Airway epithelial cell (primary cell): ENCODE data around the genes MYO1B and NABP1.

GRCh38 chr2:190472052-190472874, 62.3 kb downstream of the NEMP2 start:
- RAMPAGE, long total RNA = no peak

DNA sequence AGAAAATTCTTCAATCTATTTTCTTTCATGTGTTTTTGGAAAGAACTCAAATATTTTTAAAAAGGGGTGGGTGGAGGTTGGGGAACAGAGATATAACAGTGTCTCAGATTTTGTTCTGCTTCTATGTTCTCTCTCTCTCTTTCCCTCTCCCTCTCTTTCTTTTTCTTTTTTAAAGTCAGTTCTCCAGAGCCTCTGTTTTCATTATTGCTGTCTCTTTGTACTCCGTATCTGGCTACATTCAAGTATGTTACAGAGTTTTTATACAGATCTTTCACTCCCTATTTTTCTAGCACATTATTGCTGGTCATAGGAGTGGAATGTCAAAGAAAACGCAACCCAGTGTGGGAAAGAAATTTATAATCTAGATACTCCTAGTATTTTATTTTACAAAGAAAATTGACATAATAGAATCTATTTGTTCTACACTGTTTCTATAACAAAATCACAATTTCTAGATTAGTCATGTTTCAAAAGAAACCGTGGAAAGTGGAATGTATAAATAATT, 11.2 kb upstream of the NEMP2 start:
- RAMPAGE, long total RNA = no peak

DNA sequence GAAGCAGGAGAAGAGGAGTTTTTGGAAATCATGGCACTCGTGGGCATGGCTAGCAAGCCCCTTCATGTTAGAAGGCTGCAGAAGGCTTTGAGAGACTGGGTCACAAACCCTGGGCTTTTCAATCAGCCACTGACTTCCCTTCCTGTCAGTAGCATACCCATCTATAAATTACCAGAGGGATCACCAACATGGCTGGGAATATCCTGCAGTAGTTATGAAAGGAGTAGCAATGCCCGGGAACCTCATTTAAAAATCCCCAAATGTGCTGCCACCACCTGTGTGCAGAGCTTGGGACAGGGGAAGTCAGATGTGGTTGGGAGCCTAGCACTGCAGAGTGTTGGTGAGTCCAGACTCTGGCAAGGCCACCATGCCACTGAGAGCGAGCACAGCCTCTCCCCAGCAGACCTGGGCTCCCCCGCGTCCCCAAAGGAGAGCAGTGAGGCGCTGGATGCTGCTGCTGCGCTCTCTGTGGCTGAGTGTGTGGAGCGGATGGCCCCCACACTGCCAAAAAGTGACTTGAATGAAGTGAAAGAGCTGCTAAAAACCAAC, 10.5 kb downstream of the NAB1 start:
- RAMPAGE, long total RNA = no peak

DNA sequence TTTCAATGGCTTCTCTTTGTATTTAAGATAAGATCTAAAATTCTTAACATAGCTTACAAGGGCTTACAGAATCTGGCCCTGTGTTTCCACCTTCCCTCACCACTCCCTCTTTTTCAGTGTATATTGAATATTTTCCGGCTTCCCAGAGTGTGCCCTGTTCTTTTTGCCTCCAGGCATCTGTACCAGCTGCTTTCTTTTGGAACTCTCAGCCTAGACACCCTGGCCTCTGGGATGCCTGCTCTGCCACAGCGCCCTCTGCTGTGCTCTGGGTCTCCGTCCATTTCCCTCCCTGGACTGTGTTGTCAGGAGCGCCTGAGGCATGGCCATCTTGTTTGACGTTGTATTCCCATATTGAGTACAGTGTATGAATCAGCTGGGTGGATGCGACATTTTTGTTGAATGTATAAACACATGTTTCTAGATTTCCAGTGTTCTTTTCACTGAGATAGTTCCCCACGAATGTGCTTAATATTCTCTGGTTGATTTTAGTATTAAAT, 31.4 kb downstream of the NAB1 start:
- RAMPAGE, long total RNA = no peak

DNA sequence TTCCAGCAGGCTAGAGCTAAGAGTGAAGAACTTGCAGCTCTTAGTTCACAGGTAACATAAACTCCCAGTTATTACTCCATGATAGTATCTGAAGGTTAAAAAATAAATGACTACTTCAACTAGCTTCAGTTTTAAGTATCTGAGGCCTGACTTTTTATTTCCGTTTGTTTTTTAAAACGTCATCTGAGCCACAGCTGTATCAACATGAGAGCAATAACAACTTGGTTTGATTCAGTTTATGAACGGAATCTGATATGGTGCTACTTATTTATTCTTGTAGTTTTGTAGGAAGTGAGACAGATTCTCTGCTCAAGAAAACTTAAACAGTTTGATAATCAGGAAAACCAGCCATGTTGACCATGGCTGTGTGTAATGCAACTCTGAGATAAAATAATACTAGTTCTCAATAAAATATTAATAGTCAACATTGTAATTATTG, 34.9 kb downstream of the NAB1 start:
- RAMPAGE, long total RNA = no peak

- RAMPAGE, long total RNA = no peak
These were observed 111.5 kb downstream of the NAB1 start for GRCh38 chr2:190760415-190760777.

GRCh38 chr2:190896815-190897363, 16.3 kb downstream of the GLS start:
- RAMPAGE, long total RNA = no peak

DNA sequence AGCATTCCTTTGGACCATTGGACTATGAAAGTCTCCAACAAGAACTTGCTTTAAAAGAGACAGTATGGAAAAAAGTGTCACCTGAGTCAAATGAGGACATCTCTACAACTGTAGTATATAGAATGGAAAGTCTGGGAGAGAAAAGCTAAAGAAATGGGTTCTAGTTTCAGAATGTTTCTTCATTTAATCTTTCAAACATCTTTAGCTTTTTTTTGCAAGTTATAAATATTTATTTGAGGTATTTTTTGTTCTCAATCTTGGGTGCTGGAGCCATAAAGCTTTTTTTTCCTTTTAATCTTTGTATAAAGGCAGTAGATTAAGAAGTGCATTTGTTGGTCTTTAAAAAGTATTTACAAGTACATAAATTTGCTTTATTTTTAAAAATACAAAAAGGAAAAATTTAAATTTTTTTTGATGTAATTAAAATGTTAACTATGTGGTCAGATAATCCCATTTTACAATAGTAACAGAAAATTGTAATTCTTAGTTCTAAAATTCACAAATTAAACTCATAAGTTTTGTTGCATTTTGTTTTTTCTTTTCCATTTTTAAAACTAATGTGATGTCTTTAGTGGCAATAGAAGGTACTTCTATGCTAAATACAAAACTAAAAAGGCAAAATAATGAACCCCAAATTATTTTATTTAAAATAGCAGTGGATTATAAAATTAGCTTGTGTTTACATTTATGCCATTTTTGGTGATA, 52.2 kb downstream of the GLS start:
- RAMPAGE, long total RNA = no peak

GRCh38 chr2:190963906-190964728, 49.9 kb downstream of the STAT1 start:
- RAMPAGE, long total RNA = no peak

GRCh38 chr2:191019988-191020736, 6.2 kb upstream of the STAT1 start:
- RAMPAGE, long total RNA = no peak

- RAMPAGE, long total RNA = no peak
These were observed 22.7 kb downstream of the STAT4 start for GRCh38 chr2:191128006-191128644.

GRCh38 chr2:191148829-191149163, 2.0 kb downstream of the STAT4 start:
- RAMPAGE, long total RNA = no peak

DNA sequence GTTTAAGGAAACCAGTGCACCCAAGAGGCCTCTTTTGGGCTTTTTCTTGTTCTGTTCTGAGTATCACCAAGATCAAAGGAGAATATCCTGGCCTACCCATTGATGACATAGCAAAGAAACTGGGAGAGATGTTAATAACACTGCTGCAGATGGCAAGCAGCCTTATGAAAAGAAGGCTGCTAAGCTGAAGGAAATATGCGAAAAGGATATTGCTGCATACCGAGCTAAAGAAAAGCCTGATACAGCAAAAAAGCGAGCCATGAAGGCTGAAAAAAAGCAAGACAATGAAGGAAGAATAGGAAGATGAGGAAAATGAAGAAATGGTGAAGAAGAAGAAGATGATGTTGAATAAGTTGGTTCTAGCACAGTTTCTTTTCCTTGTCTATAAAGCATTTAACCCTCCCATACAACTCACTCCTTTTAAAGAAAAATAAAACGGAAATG, 23.7 kb upstream of the STAT4 start:
- RAMPAGE, long total RNA = no peak

- RAMPAGE, long total RNA = no peak
These were observed 26.0 kb upstream of the STAT4 start for GRCh38 chr2:191176808-191177153.

- RAMPAGE, long total RNA = no peak
These were observed at the start of gene MYO1B for GRCh38 chr2:191244931-191245819. Gene MYO1B (plus strand): TSS chr2:191245404.

- RAMPAGE, long total RNA = no peak
These were observed 1.5 kb downstream of the MYO1B start for GRCh38 chr2:191246719-191247067.

GRCh38 chr2:191305907-191306636, 60.9 kb downstream of the MYO1B start:
- RAMPAGE, long total RNA = no peak

DNA sequence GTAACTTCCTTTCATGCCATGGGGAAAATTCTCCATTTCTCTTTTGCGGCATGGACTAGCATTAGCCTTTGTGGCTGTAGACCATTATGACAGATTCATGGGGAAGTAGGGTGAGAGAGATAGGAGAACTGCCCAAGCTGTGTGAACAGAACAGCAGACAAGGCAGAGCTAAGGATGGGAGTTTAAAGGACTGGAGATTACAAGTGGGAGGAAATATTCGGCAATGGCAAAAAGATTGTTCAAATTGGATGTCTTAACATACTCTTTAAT, 191.5 kb downstream of the MYO1B start:
- RAMPAGE, long total RNA = no peak

GRCh38 chr2:191637612-191638389, 40.1 kb upstream of the NABP1 start:
- RAMPAGE, long total RNA = no peak

GRCh38 chr2:191678071-191678359, at the start of gene NABP1:
Gene NABP1 (plus strand): TSS chr2:191678136.
- RAMPAGE, long total RNA = start-site peak on the plus strand at chr2:191678135-191678161, 610 and 104 reads in 2 replicates